Tongue (tissue), 2 donors: ENCODE measurements around the genes TREML4, TREM1, USP49 and BYSL.

- RAMPAGE, long total RNA = no peak
Observed at GRCh38 chr6:41228075-41228378, at the start of gene TREML4. TREML4 (plus strand) TSS chr6:41228349.

- RAMPAGE, long total RNA = no peak
Observed at GRCh38 chr6:41272588-41273537, 13.6 kb downstream of the TREM1 start.

DNA sequence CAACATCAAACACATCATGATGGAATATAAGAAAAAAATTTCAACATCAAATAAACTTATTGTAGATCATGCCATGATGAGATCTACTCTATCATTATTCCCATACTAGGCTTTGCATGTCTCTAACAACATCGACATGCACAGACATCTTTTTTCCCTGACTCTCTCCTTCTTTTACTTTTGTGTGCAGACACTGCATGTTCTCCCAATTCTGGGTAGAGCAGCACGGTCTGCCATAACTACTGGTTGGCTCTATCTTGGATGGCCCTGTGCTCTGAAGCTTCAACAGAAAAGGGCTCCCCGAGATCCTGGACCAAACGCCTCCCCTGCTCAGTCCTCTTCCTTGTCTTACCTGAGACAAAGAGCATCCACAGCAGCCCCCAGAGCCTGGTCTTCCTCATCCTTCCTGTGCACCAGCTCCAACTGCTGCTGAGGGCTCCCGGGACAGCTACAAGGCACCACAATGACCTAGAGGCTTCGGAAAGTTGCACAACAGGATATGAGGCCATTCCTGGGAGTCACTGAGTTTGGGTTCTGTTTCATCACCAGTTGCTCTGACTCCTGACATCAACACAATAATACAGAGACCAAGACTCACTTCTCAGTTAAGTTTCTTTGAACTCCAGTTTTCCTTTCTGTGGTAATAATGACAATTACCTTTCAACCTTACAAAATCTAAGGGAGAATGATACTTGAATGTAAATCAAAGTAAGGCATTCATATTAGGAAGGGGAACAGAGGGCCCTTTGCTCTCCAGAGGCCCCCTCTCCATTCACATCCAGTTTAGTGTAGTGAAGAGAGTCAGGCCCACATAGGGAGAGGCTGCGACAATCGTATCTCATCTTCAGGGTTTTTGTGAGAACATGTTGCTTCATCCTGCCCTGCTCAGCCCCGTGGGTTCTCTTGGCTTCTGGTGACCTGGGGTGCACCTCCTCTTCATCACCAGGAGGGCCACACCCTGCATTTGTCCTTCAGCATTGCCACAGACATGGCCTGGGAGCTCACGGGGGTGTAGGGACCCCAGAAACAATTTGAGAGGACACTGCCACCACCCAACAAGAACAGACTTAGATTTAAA is at the start of gene TREM1:
Gene TREM1, minus strand, starts transcription at position 428 of the 1,078 bp plus-strand sequence.
- RAMPAGE, long total RNA = no peak

GRCh38 chr6:41302564-41303036 is 16.1 kb upstream of the TREM1 start:
- RAMPAGE, long total RNA = no peak

DNA sequence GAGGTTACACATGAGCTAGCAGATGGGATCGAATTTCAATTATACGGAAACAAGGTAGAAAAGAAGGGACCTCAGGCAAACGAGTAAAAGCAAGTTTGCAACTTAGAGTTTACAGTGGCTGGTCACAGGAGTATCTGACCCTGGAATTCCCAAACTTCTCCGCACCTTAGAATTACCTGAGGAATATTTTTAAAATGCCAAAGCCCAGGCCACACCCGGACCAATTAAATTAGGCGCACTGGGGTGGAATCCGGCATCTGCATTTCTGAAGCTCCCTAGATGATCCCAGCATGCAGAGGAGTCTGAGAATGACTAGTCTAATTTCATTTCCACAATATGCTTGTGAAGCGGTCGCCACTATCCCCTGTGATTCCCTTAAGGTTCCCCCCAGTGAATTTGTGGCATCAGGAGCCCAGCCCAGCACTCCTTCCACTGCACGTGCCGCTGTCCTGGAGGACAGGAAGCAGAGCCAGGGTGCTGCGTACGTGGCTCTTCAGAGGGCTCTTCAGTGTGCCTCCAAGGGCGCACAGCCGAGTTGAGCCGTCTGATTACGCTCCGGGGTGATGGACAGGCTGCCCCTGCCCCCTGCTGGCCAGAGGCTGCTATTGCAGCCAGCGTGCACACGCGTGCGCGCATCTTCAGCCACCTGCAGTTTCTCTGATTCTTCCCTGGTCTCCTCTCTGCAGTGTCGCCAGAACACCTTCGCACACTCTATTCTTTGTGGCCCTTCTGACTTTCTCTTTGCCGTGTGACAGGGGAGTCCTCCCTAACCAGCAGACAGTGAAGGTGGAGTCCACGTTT is 16.8 kb upstream of the NCR2 start:
- RAMPAGE, long total RNA = no peak

- RAMPAGE, long total RNA = no peak
Observed at GRCh38 chr6:41489440-41489906, 56.7 kb upstream of the FOXP4 start.

- RAMPAGE, long total RNA = no peak
Observed at GRCh38 chr6:41683616-41684243, 45.5 kb downstream of the MDFI start.

GRCh38 chr6:41895170-41896386 is at the start of gene USP49:
USP49 (minus strand) TSS chr6:41895375.
- RAMPAGE, long total RNA = no peak

GRCh38 chr6:41921060-41921895 is at the start of gene BYSL:
BYSL (plus strand) TSS chr6:41921499.
- RAMPAGE, long total RNA = no peak

- RAMPAGE, long total RNA = no peak
Observed at GRCh38 chr6:41937968-41938631, 3.5 kb downstream of the CCND3 start.

- RAMPAGE, long total RNA = no peak
Observed at GRCh38 chr6:42009944-42010913, 40.1 kb upstream of the TAF8 start.

GRCh38 chr6:42030500-42031289 is 19.6 kb upstream of the TAF8 start:
- RAMPAGE, long total RNA = no peak

DNA sequence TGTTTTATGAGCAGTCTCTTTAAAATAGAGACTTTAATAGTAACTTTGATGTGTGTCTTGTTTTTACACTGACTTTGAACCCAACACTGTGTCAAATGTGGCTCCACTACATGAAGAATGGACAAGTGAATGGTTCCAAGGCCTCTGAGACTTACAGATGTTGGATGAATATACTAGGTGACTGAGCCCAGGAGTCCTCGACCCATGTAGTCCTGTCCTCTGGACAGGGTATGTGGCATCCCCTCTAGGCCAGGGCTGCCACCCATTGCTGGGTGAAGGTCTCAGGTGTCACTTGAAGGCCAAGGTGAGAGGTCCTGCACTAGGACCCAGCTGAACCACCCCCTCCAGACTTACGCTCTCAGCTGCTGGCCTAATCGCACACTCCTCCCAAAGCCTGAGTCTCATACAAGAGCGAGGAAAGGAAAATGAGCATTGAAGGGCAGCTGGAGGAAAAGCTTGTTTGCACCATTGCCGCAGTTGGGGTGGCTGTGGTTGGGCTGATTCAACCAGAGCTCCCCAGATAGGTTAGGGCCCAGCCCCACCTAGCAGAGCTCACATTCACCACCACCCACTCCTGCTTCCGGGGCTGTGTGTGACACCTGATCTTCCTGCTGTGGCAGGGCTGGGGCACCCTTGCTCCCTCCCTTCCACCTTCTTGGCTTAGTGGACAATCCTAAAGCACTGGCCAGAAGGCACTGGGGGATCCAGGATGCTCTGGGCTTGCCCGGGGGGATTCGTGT is 11.0 kb upstream of the TAF8 start:
- RAMPAGE, long total RNA = no peak

GRCh38 chr6:42197892-42198602 is 3.3 kb upstream of the GUCA1B start:
- RAMPAGE, long total RNA = no peak

DNA sequence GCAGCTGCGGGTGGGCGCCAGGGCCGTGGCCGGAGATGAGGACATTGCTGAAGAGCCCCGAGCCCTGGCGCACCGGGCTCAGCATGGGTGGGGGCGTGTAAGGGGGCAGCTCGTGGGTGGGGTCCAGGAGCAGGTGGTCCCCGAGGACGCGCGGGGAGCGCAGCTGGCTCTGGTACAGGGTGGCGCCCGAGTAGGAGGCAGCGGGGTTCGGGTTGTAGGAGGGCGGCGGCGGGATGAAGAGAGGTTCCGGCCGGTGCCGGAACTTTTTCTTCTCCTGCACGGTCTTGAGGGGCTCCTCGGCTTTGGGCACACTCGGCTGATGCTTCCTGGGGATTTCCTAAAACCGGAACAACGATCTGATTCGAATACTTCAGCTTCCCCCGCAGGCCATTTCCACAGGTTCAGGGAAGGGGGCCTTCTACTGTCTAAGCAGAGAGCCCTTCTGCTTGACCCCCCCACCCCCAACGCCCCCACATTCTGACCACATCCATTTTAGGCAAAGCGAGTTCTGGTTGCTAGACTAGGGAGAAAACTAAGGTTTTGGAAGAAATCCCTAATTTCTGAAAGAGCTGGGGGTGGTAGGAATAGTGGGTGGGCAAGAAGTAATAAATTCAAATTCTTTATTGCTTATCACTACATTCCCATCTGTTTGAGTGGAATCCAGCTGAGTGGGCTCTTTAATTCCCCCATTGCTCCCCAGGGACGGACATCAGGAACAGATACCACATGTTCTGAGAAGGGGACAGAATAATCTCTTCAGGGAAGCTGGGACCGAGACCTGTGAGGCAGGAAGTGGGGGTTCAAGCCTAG is 41.9 kb upstream of the MRPS10 start:
- RAMPAGE, long total RNA = no peak

DNA sequence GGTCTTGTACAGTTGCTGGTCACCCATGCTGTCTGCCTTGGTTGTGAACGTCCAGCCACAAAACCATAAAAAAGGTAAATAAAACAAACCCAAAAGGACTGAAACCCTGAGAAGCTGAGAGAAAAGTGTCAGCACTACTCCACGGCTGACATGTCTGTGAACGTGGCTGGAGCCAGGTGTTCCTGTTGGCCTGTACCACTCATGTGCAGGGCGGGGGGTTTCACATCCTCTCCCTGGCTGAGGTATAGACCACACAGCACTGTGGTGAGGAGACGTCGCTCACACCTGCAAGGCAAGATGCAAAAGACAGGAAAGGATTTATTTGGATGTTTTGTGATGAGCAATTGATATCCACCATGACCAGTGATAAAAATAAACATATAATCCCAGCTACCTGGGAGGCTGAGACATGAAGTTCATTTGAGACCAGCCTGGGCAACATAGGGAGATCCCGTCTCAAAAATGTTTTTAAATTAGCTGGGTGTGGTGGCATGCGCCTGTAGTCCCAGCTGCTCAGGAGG is 52.0 kb upstream of the MRPS10 start:
- RAMPAGE, long total RNA = no peak

GRCh38 chr6:42279003-42280064 is 61.7 kb upstream of the MRPS10 start:
- RAMPAGE, long total RNA = no peak

GRCh38 chr6:42380488-42380982 is 71.2 kb downstream of the TRERF1 start:
- RAMPAGE, long total RNA = no peak

GRCh38 chr6:42403100-42403934 is 48.4 kb downstream of the TRERF1 start:
- RAMPAGE, long total RNA = no peak

- RAMPAGE, long total RNA = no peak
Observed at GRCh38 chr6:42405012-42405368, 46.7 kb downstream of the TRERF1 start.